Transverse colon (tissue), 4 donors: ENCODE measurements around a stretch of chr5.

DNA sequence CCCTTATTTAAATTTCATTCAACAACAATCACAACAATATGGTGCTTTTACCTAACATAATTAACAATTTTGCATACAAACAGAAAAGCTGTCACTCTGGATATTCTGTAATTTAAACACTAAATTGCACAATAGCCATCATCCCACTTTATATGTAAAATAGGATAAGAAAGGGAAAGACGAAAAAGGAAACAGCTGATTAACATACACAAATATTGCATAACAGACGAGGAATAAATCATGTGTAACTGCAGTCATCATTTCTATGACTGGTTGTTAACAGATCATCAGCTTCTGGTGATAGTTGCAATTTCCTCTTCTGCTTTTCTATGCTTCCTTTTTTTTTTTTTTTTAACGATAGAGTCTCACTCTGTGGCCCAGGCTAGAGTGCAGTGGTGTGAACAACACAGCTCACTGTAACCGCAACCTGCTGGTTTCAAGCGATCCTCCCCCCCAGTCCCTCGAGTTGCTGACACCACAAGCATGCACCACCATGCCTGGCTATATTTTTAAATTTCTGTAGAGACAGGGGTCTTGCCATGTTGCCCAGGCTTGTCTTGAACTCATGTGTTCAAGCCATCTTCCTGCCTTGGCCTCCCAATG is 22.5 kb upstream of the JAKMIP2 start:
- PRO-cap = no peak
- RAMPAGE, long total RNA, 4 experiments = no peak in any of the 4 experiments

- PRO-cap = no peak
- RAMPAGE, long total RNA, 4 experiments = no peak in any of the 4 experiments
Observed at GRCh38 chr5:148071880-148072717, 8.3 kb downstream of the SPINK5 start.

- PRO-cap = no peak
- RAMPAGE, long total RNA, 4 experiments = no peak in any of the 4 experiments
Observed at GRCh38 chr5:148106883-148107334, 43.1 kb downstream of the SPINK5 start.

- PRO-cap = no peak
- RAMPAGE, long total RNA, 4 experiments = no peak in any of the 4 experiments
Observed at GRCh38 chr5:148230517-148230826, 7.9 kb upstream of the MARCOL start.

DNA sequence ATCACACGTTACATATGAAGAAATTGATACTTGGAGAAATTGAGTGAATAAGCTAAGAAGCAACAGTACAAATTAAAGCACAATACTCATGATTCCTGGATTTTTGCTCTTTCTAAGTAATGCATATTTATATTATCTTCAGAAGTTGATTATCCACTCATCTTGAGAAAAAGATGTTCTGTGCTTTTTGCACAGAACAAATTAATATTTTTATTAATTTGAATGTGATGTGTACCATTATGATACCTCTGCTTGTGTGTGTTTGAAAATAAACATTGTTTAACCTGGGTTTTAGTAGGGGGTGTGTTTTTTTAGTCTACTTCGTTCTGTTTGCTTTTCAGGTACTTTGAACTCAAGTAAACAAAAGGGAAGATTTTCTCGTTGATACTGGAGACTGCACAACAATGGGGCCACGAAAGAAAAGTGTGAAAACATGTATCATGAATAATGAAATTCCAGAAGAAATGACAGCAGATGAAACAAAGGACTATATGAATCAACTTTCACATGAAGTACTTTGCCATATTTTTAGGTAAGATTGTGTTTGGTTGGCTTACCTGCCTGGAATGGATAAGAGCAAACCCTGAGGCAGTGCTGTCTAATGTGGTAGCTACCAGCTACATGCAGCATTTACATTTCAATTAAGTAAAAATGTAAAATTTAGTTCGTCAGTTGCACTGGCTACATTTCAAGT is 10.8 kb downstream of the FBXO38 start:
- PRO-cap = no peak
- RAMPAGE, long total RNA, 4 experiments = no peak in any of the 4 experiments

GRCh38 chr5:148452765-148453430 is 69.1 kb downstream of the FBXO38 start:
- PRO-cap = no peak
- RAMPAGE, long total RNA, 4 experiments = no peak in any of the 4 experiments

- PRO-cap = no peak
- RAMPAGE, long total RNA, 4 experiments = no peak in any of the 4 experiments
Observed at GRCh38 chr5:148697138-148697777, 42.9 kb upstream of the HTR4 start.

DNA sequence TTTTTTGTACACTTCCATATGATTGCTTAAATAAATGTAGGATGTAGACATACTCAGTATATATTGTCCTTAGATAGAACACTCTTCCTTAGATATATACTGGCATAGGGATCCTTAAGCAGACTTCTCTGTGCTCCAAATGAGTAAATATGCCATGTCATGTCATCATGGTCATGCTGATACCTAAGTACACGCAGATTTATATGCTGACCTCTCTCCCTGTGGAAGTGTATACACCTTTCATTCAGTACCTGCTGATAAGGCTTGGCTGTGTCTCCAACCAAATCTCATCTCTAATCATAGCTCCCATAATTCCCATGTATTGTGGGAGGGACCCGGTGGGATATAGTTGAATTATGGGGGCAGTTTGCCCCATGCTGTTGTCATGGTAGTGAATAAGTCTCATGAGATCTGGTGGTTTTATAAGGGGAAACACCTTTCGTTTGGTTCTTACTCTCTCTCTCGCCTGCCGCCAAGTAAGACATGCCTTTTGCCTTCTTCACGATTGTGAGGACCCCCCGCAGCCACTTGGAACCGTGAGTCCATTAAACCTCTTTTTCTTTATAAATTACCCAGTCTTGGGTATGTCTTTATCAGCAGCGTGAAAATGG is 10.3 kb downstream of the ADRB2 start:
- PRO-cap = no peak
- RAMPAGE, long total RNA, 4 experiments = no peak in any of the 4 experiments

- PRO-cap = no peak
- RAMPAGE, long total RNA, 4 experiments = no peak in any of the 4 experiments
Observed at GRCh38 chr5:148844575-148845348, 18.4 kb downstream of the ADRB2 start.

GRCh38 chr5:149138113-149138684 is 3.1 kb upstream of the ABLIM3 start:
- PRO-cap = no peak
- RAMPAGE, long total RNA, 4 experiments = no peak in any of the 4 experiments

GRCh38 chr5:149304230-149304867 is 32.7 kb downstream of the AFAP1L1 start:
- PRO-cap = no peak
- RAMPAGE, long total RNA, 4 experiments = no peak in any of the 4 experiments

DNA sequence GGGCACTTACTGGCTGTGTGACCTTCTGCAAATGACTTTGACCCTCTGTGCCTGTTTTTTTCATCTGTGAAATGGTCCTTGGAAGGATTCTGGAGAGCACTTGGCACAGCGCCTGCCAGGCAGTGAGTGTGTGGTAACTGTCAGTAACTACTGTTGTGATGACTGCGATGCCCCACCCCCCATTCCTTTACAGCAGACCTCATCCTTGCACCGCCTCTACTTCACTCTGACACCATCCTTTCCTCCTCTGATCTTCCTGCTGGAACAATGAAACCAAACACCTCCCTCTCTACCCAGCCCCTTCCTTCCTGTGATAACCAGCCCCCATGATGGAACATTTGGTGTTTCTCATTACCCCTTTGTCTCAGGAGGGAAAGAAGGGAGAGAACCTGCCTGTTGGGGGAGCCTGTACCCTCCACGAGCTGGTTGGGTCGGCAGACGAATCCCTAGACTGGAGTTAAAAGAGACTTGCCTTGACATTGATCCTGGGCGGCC is 34.4 kb upstream of the GRPEL2 start:
- PRO-cap = no peak
- RAMPAGE, long total RNA, 4 experiments = no peak in any of the 4 experiments

- PRO-cap = unidirectional peak, plus-strand start at chr5:149440054
- RAMPAGE, long total RNA, 4 experiments = no peak in any of the 4 experiments
Observed at GRCh38 chr5:149439788-149440370, 60.8 kb upstream of the IL17B start.

DNA sequence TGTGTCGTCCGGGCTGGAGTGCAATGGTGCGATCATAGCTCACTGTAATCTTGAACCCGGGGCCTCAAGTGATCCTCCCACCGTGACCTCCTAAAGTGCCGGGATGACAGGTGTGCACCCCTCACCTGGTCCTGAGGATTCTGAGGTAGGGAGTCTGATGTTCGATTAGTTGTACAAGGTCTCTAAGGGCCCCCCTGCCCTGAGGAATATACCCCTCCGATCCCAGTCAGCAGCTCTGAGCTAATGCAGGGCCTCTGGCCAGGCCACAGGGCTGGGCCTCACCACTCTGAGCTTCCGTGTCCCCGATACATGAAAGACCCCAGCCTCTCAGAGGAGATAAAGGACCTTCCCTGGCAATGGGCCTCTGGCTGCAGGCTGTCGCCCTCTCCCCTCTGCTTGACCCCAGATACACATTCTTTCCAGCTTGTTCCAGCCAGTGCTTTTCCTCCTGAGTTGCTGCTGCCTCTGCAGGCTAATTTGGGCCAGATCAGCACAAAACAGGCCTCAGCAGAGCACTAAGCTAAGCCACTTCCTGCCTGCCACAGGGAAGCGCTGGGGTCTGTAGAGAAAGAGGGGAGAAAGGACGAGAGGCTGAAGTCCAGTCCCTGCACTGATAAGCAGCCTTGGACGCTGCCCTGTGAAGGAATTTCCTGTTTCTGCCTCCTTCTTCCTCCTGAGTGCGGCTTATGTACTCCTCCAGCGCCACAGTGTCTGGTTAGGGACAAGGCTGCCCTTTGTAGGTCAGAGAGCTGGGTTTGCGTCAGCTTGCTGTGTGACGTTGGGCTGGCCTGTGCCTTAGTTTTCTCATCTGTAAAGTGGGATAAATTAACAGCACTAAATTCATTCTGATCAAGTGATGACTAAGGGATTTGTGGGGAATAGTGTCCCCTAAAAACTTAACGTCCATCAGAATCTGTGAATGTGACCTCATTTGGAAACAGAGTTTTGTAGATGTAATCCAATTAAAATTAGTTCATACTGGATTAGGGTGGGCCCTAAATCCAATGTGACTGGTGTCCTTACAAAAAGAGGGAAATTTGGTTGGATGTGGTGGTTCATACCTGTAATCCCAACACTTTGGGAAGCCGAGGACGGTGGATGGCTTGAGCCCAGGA is 73.1 kb upstream of the IL17B start:
- PRO-cap = bidirectional peak, plus-strand start at position 664 of the sequence, minus-strand start at position 534 of the sequence
- RAMPAGE, long total RNA, 4 experiments = no peak in any of the 4 experiments

- PRO-cap = no peak
- RAMPAGE, long total RNA, 4 experiments = no peak in any of the 4 experiments
Observed at GRCh38 chr5:149512923-149513750, 38.1 kb downstream of the CSNK1A1 start.

DNA sequence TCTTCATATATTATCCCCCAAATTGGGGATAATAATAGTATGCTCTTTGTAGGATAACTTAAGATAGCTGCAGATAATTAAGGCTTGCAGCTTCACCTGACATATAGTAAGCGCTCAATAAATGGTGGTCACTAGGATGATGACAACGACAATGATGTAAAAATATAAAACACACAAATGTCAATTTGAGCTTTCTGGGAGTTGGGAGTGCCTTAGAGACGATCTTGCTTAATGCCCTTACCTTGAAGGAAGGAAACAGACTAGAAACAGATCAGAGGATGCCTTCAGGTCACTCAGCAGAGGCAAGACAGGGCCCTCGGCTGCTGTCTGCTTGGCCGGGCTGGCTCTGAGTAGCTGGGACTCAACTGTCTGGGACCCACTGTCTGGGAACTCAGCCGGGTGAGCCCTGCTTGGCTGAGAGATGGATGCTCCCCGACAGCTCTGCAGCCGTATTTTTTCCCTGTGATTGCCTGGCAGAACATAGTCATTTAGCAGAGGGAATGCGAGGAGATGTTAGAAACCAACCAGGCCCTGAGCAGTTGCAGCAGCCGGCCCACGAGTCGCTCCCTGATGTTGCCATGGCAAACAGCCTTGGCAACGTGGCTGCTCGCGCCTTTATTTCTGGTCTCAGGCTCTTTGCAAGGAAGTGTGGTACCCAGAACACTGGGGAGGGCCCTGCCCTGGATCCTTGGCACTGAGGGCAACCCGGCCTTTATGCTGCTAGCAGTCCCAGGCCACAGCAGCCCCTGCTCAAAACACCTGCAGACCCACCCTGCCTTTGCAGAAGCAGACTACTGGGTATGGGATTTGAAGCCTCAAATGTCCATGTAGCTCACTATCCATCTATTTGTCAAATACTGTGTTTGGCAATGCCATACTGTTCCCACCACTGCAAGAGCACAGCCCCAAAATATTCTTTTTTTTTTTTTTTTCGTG is 10.9 kb downstream of the PPARGC1B start:
- PRO-cap = no peak
- RAMPAGE, long total RNA, 4 experiments = start-site peak on the plus strand in 2 of 4 experiments, centred at positions 256 to 801 of the sequence, 14 to 17 reads per replicate

GRCh38 chr5:149771641-149772000 is 41.5 kb downstream of the PPARGC1B start:
- PRO-cap = unidirectional peak, minus-strand start at chr5:149771724
- RAMPAGE, long total RNA, 4 experiments = no peak in any of the 4 experiments

- PRO-cap = no peak
- RAMPAGE, long total RNA, 4 experiments = start-site peak on the plus strand in 1 of 4 experiments, at chr5:149802103-149802210 at its widest, 6 reads per replicate
Observed at GRCh38 chr5:149801865-149802722, 72.0 kb downstream of the PPARGC1B start.

DNA sequence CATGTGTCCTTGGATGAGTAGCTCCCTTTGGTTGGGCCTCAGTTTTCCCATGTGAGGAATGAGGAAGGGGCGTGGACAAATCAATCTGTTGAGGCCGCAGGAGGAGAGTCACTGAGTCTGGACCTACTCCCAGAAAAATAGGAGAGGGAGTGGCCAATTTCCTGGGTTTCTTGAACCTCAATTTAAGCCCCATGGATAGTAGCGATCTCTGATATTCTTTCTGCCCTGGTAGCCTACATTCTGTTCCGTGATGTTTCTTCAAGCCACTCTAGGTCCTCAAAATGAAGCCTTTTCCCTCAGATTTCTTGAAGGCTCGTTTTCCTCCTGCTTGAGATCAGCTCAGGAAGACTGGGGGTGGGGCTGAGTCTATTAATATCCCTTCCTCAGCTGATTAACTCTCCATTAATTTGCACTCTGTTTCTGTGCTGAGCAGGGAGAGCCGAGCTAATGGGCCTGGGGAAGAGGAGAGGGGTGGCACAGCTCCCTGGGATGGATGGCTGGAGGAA is 93.1 kb downstream of the PPARGC1B start:
- PRO-cap = no peak
- RAMPAGE, long total RNA, 4 experiments = no peak in any of the 4 experiments

DNA sequence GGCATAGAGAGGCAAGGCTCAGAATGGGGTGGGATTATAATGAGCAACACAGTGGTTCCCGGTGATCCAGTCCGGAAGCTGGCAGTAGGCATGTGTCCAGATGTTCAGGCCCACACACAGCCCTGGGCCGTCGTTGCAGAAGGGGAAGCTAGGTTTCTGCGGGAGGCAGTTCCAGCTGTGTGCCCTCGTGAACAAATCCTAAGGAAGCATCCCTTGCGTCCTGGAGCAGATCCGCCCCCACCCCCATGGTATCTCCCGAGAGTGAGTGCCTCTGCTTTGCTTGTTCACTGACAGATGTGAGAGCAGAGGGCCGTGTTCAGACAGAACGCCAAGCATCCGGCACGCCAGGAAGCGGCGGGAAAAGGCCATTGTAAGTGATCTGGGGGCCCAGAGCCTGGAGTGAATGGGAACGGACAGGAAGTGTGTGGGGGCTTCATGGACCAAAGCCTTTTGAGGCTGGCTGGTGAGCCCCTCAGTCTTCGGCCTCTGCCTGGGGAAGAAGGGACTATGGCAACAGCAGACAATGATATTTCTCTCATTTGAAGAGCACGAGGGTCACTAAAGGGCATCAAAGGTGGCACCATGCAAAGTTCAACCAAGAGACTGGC is 104.7 kb downstream of the PDE6A start:
- PRO-cap = no peak
- RAMPAGE, long total RNA, 4 experiments = no peak in any of the 4 experiments